ENCODE measurements around the gene DUSP19.

GRCh38 chr2:178677566-178678082 lies 129.6 kb downstream of the TTN start:
- RRBS = no CpG with 5 or more reads among the region's 2 CpGs

- RRBS = no CpG with 5 or more reads among the region's 1 CpG
These were observed 713 bp downstream of the TTN start for GRCh38 chr2:178806409-178807010.

GRCh38 chr2:179127152-179127489 lies 77.2 kb upstream of the CCDC141 start:
- RRBS = no CpG with 5 or more reads among the region's 2 CpGs

DNA sequence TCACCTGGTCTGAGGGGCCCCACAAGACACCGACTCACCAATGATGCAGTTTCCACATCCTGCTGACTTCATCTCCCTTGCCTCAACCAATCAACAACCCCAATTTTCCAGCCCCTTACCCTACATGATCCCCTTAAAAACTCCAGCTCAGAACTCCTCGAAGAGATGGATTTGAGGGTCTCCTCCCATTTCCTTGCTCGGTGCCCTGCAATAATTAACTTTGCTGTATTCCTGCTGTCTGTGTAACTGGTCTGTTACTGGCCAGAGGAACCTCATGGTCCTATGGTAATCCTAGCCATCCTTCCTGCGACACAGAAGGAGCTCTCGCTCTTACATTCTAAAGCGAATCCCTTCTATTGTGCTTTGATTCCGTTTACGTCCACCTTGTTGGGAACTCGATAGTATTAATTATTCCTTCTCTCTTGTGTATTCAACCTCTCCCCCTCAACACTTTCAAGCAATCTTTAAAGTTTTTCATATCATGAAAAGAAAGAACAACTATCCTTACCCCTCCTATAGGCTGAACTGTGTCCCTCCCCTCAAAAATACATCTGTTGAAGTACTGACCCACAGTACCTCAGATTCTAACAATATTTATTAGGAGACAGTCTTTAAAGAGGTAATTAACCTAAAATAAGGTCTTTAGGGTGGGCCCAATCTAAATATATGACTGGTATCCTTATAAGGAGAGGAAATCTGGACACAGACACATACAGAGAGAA lies 89.9 kb upstream of the CCDC141 start:
- RRBS = no CpG with 5 or more reads among the region's 9 CpGs

DNA sequence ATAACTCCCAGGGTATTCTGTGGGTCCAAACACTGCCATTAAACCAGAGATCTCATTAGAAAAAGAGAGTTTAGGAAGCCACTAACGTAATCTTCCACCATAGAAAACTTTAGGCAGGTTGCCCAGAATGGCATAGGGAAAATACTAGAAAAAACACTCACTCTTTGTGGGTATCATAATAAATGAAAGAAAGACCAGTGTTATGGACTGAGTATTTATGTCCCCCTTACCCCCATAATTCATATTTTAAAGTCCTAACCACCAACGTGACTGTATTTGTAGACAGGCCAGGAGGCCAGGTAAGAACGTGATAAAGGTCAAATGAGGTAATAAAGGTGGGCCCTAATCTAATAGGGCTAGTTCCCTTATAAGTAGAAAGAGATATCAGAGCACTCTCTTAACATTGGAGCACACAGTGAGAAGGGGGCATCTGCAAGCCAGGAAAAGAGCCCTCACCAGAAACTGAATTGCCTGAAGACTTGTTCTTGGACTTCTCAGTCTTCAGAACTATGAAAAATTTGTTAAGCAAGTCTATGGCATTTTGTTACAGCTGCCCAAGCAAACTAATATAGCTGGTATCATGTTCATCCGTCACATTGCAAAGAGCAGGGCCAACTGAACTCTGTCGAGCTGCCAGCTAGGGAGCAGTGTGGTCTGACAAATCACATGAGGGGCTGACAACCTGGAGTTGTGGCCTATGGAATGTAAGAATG lies 281.0 kb downstream of the ZNF385B start:
- RRBS = no CpG with 5 or more reads among the region's 5 CpGs

DNA sequence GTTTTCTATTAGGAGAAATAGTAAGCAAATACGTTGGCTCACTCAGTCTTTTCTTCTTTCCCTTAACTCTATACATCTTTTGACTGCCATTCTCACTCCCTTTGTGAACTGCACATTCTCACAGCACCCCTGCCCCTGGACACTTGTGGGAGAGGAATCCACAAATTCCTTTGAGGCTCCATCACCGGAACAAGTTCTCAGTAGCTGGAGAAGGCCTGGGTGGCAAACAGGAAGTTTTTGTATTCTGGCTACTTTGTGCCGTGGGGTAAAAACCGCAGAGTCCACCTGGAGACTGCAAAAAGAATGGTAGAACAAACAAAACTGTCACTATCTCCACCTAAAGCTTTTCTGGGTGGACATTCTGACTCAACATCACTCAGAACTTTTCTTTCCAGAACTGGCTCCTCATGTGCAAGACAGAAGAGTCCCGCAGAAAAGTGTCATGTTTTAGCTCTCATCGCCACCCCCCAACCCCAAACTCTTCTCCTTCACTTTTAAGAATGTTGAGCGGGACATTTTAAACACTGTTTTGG lies 964 bp upstream of the UBE2E3 start:
- RRBS = no CpG with 5 or more reads among the region's 7 CpGs

DNA sequence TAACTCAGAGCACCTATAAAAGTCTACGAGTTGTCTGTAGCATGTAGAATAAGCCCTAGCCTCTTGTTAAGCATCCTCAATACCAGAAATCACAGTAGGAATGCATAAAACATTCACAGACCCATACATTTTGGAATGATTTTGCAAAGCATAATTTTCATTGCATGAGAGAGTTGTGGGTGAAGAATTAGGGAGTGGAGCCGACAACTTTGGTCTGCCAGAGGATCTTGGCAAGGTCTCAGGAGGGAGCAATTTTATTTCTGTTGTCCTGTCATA lies 2.3 kb downstream of the ITGA4 start:
- RRBS = no CpG with 5 or more reads among the region's 2 CpGs

- RRBS = no CpG with 5 or more reads among the region's 5 CpGs
These were observed 1.6 kb downstream of the ITPRID2 start for GRCh38 chr2:181893002-181893582.

DNA sequence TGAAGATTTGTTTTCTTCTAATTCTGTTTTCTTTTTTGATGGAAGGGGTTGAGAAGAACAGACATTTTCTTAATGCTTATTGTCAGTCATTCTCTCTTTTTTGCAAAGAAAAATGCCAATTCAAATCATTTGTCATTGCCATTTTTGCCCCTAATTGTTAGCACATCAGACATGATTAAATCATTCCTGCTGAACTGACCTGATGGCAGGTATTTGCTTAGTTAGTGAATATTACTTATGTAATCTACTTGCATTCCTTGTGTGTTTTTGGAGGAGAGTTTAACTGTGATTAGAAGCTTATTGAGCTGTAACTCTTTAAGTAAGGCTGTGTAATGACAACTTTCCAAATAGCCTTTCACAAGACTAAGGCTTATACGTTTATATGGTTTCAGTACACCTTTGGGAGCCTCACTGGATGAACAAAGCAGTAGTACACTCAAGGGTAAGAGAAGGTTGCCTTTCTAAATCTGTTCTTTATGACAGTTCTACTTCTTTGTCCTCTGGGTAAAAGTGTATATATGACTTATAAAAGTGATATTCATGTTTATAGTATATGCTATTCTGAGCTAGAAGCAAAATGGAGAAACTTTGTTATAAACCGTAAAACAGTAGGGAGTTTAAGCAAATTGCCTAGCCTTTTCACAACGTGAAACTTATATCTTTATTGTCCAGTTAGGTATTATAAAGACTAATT lies 4.3 kb downstream of the ITPRID2 start:
- RRBS = no CpG with 5 or more reads among the region's 3 CpGs

- RRBS = no CpG with 5 or more reads among the region's 5 CpGs
These were observed 96.1 kb downstream of the PDE1A start for GRCh38 chr2:182330469-182331337.

- RRBS = no CpG with 5 or more reads among the region's 2 CpGs
These were observed 96.1 kb upstream of the PDE1A start for GRCh38 chr2:182522991-182523365.

GRCh38 chr2:182542823-182543238 lies 116.0 kb upstream of the PDE1A start:
- RRBS = no CpG with 5 or more reads among the region's 2 CpGs

- RRBS = no CpG with 5 or more reads among the region's 2 CpGs
These were observed 47.3 kb upstream of the FRZB start for GRCh38 chr2:182913658-182914174.

DNA sequence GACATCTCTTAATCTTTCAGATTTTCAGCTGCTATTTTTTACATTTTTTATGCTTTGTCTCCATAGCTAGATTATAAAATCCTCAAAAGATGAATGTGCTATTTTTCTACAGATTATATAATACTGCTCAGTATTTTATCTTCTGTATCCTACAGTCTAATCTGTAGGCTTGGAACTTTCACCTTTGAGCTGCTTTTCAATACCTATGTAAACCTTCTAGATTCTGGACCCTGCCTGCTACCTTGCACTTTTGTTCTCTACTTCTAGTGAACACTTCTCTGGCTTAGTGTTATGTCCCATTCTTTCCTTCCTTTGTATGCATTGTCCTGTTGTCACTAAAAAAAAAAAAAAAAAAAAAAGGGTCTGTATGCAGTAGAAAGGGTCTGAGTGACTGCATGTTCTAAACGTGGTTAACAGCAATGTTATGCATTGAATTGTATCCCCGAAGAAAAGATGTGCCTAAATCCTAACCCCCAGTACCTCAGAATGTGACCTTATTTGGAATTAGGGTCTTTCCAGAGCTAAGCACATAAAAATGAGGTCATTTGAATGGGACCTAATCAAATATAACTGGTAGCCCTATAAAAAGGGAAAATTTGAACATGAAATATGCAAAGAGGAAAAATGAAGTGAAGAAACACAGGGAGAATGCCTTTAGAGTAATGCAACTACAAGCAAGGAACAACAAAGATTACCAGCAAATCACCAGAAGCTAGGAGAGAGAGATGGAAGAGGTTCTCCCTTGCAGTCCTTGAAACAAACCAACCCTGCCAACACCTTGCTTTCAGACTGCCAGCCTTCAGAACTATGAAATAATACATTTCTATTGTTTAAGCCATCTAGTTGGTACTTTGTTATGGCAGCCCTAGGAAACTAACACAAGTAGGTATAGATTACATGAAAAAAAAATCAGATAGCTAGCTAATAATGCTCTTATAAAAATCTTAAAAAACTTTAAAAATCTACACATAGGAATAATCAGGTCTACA lies 64.0 kb downstream of the NCKAP1 start:
- RRBS = no CpG with 5 or more reads among the region's 2 CpGs

- RRBS = no CpG with 5 or more reads among the region's 2 CpGs
These were observed 18.6 kb upstream of the NCKAP1 start for GRCh38 chr2:183056816-183057388.

GRCh38 chr2:183078569-183079458 lies at the start of gene DUSP19:
TSS of gene DUSP19 (plus strand) at chr2:183078747.
- RRBS = no CpG with 5 or more reads among the region's 23 CpGs

- RRBS = no CpG with 5 or more reads among the region's 6 CpGs
These were observed 1.2 kb downstream of the ZNF804A start for GRCh38 chr2:184599220-184600218.

DNA sequence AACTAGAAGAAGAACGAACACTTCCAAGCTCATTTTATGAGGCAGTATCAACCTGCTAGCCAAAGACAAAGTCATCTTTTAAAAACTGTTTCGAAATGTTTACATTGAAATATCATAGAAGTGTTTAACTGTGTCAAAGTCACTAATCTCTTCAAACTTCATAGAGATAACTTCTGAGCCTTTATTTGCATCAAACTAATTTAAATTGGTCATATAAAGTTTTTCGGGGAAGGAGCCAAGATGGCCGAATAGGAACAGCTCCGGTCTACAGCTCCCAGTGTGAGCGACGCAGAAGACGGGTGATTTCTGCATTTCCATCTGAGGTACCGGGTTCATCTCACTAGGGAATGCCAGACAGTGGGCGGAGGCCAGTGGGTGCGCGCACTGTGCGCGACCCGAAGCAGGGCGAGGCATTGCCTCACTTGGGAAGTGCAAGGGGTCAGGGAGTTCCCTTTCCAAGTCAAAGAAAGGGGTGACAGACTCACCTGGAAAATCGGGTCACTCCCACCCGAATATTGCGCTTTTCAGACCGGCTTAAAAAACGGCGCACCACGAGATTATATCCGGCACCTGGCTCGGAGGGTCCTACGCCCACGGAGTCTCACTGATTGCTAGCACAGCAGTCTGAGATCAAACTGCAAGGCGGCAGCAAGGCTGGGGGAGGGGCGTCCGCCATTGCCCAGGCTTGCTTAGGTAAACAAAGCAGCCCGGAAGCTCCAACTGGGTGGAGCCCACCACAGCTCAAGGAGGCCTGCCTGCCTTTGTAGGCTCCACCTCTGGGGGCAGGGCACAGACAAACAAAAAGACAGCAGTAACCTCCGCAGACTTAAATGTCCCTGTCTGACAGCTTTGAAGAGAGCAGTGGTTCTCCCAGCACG lies 126.0 kb downstream of the FSIP2 start:
- RRBS = no CpG with 5 or more reads among the region's 33 CpGs